ENCODE results near the genes PROKR1, PCYOX1 and FIGLA.

- PRO-cap: no peak
CAGE:
- cytosol, long polyA plus RNA: no peak
- long polyA plus RNA: no peak
- nucleus, long polyA plus RNA: no peak
Measured at GRCh38 chr2:68643395-68643903, at the start of gene PROKR1. Gene PROKR1, plus strand, starts transcription at chr2:68643579.

DNA sequence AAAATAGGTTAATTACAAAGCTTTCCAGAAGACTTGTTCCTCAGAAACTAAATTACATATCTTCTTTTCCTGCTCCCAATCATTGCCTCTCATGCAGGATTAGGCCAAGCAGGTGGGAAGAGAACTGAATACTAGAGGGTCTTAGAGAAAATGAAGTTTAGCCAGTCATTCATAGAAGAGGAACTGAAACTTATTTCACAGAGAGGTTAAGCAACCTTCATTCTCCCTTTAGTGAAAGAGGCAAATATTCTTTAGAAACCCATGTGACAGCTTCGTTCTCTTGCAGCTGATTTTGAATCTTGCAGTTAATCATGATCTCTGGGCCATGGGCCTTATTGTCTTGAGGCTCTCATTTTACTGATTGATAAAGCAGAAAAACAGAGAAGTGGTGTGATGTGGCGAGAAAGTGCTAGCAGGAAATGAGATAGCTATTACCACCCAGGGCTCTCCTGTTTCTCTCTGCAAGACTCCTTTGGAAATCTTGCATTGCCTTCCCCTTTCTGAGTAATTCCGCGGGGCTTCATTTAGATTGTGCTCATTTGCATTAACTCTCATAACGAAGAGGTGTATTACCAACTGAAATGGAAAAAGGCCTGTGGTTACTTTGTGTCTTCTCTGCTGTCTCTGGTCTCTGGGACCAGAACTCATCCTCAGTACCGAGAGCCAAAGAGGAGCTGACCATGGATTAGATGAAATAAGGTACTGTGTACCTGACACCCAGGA, 44.6 kb upstream of the ARHGAP25 start:
- PRO-cap: no peak
CAGE:
- cytosol, long polyA plus RNA: no peak
- long polyA plus RNA: no peak
- nucleus, long polyA plus RNA: no peak

DNA sequence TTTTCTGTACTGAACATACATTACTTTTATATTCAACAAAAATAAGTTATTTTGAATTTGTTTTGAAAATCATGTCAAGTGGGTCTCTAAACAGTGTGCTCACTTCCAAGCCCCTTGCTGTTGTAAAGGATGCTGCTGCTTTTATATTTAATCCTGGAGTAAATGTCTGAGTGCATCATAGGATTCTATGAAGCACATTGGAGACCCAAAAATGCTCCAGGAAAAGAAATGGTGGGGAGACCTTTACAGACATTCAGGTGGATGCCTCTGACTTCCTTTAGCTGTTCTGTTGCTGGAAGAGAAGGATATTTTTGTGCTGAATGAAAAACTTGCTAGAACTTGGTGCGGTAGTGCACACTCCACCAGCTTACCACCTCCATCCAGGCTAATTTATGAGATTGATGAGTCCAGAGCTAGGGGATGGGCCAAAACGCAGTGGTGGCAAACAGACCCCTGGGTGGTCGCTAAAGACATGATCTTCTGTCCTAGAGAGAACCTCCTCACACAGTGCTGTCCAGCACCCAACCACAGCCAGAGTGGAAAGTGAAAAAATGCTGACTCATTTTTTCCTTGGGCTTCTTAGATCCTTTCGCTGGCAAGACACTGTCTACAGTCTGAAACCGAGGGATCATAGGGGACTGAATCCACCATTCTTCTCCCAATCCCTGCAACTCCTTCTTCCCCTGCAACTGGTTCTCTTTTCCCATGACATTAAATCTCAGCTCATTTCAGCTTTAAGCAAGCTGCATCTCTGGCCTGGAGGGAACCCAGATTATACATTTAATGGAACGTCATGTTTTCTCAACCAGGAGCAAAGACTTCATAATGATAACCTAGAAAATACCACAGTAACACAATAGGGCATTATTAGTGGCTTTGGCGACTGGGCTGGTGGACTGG, 4.0 kb downstream of the ANTXR1 start:
- PRO-cap: no peak
CAGE:
- cytosol, long polyA plus RNA: no peak
- long polyA plus RNA: no peak
- nucleus, long polyA plus RNA: no peak

DNA sequence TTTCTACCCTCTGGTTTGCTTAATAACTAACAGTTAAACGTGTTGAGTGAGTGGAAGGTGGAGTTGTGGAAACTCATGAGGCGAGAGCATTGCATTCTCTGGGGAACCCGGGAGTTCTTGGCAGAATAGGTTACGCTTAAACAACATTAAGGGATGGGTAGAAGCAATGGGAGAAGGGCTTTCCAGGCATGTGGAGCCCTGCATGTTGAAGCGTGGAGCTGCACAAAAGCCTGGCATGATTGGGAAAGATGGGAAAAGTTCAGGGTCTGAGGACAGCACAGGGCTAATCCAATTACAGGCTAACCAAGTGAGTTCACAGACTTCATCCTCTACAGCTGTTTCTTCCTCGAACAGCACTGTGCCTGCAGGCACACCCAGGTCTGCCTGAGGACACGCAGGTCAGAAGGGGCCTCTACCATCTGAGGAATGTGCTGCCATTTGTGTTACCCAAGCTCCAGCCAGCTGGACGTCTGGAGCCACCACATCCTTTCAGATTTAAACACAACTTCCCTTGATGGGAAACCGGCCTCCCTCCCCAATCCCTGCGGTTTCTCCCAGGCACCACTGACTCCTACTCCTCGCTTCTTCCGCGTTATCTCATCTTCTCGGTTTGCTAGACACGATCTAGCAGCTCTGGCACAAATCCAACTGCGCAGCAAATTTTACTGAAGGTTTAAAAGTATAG, 164.2 kb downstream of the ANTXR1 start:
- PRO-cap: no peak
CAGE:
- cytosol, long polyA plus RNA: no peak
- long polyA plus RNA: no peak
- nucleus, long polyA plus RNA: no peak

- PRO-cap: no peak
CAGE:
- cytosol, long polyA plus RNA: no peak
- long polyA plus RNA: no peak
- nucleus, long polyA plus RNA: no peak
Measured at GRCh38 chr2:69196279-69196925, 183.4 kb downstream of the ANTXR1 start.

DNA sequence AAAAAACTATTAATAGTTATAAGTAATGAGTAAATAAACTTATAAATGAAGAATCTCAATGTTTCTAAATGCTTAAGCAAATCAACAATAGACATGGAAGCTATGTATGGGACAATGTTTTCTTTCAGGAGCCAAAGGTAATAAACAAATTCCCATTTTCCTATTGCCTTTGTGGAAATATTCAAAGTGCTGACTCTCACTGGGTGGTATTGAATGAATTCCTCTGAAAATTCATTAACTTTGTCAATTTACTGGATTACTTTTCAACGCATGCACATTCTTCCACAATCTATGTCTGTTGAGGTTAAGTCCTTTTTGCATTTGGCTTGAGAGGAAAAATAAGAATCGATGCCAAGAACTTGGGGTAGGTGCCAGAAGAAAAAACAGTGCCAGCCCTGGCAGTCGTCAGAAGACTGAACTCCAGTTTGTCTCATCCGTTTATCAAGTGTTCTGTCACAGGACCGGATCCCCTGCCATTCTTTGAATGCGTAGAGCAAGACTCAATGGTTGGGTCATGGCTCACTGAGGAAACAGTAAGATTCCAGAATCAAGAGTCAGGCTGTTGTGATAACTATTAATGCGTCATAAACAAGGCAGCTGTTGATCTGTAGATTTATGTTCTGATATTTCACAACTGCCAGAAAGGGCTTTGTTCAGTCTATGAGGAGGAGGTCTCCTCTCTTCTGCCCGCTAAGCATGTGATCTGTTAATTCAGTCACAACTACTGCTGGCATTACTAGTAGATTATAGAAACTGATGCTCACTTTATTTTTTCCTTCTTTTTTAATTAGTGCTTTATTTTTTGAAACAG, 133.2 kb downstream of the GFPT1 start:
- PRO-cap: no peak
CAGE:
- cytosol, long polyA plus RNA: no peak
- long polyA plus RNA: no peak
- nucleus, long polyA plus RNA: no peak

DNA sequence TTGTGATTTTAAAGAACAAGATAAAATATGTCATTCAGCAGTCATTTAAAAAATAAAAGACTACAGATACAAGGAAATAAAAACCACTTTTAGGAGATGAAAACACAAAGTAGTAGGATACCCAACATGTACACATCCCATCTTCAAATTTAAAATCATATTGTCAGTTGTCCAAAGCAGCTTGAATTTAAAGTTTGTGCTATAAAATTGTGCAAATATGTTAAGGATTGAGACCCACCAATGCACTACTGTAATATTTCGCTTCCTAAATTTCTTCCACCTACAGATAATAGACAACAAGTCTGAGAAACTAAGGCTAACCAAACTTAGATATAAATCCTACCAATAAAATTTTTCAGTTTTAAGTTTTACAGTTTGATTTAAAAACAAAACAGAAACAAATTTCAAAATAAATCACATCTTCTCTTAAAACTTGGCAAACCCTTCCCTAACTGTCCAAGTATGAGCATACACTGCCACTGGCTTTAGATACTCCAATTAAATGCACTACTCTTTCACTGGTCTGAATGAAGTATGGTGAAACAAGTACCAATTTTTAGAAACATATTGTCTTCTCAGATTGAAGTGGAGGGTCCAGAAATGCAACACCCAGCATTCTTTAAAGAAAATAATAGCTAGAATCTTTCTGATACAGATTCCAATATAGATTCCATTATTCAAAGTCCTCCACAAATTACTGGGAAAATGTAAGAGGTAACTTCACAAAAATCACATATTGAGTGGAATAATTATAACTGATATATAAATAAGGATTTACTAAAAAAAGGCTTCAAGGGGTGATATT, 61.5 kb downstream of the GFPT1 start:
- PRO-cap: no peak
CAGE:
- cytosol, long polyA plus RNA: no peak
- long polyA plus RNA: no peak
- nucleus, long polyA plus RNA: no peak

- PRO-cap: no peak
CAGE:
- cytosol, long polyA plus RNA: no peak
- long polyA plus RNA: no peak
- nucleus, long polyA plus RNA: no peak
Measured at GRCh38 chr2:69641561-69642031, 1.9 kb downstream of the AAK1 start.

- PRO-cap: no peak
CAGE:
- cytosol, long polyA plus RNA: no peak
- long polyA plus RNA: no peak
- nucleus, long polyA plus RNA: no peak
Measured at GRCh38 chr2:69680304-69680735, 36.8 kb upstream of the AAK1 start.

GRCh38 chr2:69685582-69685999, 42.1 kb upstream of the AAK1 start:
- PRO-cap: no peak
CAGE:
- cytosol, long polyA plus RNA: no peak
- long polyA plus RNA: no peak
- nucleus, long polyA plus RNA: no peak

GRCh38 chr2:69689516-69689947, 46.0 kb upstream of the AAK1 start:
- PRO-cap: no peak
CAGE:
- cytosol, long polyA plus RNA: no peak
- long polyA plus RNA: no peak
- nucleus, long polyA plus RNA: no peak

GRCh38 chr2:70087543-70088568, 579 bp downstream of the PCBP1 start:
- PRO-cap: bidirectional peak, plus-strand start at chr2:70087722, minus-strand start at chr2:70087587
CAGE:
- cytosol, long polyA plus RNA: start-site peak on the plus strand at chr2:70087585-70087981, 2,175 and 3,756 reads in 2 replicates
- long polyA plus RNA: start-site peak on the plus strand at chr2:70087647-70087758, 793 and 601 reads in 2 replicates
- nucleus, long polyA plus RNA: start-site peak on the plus strand at chr2:70087567-70087982, 1,636 and 2,440 reads in 2 replicates

DNA sequence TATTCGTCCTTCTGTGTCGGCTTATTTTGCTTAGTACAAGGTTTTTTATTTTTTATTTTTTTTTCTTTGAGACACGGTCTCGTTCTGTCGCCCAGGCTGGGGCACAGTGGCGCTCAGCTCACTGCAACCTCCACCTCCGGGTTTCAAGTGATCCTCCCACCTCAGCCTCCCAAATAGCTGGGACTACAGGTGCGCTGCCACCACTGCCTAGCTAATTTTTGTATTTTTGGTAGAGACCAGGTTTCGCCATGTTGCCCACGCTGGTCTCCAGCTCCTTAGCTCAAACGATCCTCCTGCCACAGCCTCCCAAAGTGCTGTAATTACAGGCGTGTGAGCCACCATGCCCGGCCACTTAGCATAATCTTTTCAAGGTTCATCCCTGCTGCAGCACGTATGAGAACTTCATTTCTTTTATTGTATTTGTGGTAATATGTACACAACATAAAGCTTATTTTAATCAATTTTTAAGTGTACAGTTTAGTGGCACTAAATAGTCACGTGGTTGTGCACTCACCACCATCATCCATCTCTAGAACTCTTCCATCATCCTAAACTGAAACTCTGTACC, 38.4 kb downstream of the PCBP1 start:
- PRO-cap: no peak
CAGE:
- cytosol, long polyA plus RNA: no peak
- long polyA plus RNA: no peak
- nucleus, long polyA plus RNA: no peak

DNA sequence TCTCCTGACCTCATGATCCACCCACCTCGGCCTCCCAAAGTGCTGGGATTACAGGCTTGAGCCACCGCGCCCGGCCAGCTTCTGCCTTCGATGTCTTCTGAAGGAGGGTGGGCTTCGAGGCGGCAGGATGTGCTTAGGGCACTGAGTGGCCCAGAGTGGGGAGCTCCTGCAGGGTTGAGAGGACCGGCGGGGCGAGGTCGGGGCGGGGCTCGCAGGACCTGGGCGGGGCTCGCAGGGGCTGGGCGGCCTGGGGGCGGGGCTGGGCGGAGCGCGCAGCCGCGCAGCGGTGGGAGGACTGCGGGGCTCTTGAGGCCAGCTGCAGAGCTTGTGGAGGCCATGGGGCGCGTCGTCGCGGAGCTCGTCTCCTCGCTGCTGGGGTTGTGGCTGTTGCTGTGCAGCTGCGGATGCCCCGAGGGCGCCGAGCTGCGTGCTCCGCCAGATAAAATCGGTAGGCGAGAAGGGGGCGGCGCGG, at the start of gene PCYOX1:
PCYOX1 (plus strand) TSS at position 309 of the 472 bp plus-strand sequence.
- PRO-cap: no peak
CAGE:
- cytosol, long polyA plus RNA: no peak
- long polyA plus RNA: no peak
- nucleus, long polyA plus RNA: no peak

GRCh38 chr2:70304316-70305018, 2.6 kb upstream of the FAM136A start:
- PRO-cap: no peak
CAGE:
- cytosol, long polyA plus RNA: no peak
- long polyA plus RNA: no peak
- nucleus, long polyA plus RNA: no peak

- PRO-cap: no peak
CAGE:
- cytosol, long polyA plus RNA: no peak
- long polyA plus RNA: no peak
- nucleus, long polyA plus RNA: no peak
Measured at GRCh38 chr2:70475417-70475616, 78.3 kb downstream of the TGFA start.

DNA sequence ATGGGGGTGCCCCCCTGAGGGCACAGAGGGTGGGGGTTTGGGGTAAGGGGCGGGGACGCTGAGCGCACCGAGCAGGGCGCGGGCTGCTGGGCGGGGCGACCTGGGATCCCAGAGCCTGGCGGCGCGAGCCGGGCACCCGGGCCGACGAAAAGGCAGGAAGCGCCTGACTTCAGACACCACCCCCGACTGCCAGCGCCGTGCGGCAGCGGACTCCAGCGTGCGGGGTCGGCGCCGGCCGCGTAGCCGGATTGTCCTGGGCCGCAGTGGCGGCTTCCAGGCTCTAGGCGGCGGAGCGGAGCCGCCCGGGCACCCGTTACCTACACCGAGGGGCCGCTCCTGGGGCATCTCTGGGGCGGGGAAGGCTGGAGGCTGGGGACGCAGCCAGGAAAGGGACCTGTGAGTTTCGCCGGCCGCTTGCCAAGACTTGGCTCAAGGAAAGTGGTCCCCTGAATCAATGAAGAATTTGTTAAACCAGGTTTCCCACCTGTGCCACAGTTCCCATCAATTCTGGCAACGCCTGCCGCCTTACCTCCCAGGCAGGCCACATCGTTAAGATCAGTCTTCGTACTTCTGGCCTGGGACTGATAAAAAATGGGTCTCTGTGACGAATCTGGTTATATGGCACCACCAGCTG, 524 bp upstream of the TGFA start:
- PRO-cap: no peak
CAGE:
- cytosol, long polyA plus RNA: no peak
- long polyA plus RNA: no peak
- nucleus, long polyA plus RNA: no peak

GRCh38 chr2:70626617-70627139, 73.1 kb upstream of the TGFA start:
- PRO-cap: no peak
CAGE:
- cytosol, long polyA plus RNA: no peak
- long polyA plus RNA: no peak
- nucleus, long polyA plus RNA: no peak

GRCh38 chr2:70715311-70715675, 52.7 kb downstream of the ADD2 start:
- PRO-cap: no peak
CAGE:
- cytosol, long polyA plus RNA: no peak
- long polyA plus RNA: no peak
- nucleus, long polyA plus RNA: no peak

GRCh38 chr2:70790369-70791051, at the start of gene FIGLA:
Gene FIGLA, minus strand, starts transcription at chr2:70790643.
- PRO-cap: no peak
CAGE:
- cytosol, long polyA plus RNA: no peak
- long polyA plus RNA: no peak
- nucleus, long polyA plus RNA: no peak

Data from A549 (cell line).